Temporal lobe (tissue), 2 donors: ENCODE measurements around a stretch of chr3.

DNA sequence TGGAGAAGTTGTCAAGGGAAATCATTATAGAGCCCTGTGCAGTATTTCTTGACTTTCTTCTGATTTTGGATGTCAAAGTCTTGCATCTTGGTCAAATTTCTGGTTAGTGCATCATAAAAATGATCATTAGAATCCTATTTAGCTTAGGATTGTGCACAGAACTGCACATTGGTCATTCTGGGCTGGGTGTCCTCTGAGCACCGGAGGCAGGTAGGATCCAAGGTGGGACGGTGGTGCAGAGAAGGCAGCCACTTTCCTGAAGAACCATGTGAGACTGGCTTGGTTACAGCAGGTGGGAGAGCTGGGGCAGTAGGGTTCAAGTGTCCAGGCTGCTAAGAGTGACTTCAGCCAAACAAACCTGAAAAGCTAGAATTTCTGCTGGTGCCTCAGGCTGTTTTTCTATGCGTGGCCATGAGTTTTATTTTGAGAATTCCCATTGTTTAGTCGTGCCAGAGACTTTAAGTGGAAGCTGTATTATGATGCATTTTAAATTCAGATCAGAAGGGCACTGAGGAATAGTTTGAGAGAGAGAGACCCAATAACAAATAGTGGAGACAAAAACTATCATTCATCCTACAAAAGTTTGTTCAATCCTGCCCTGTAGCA is 20.0 kb downstream of the USP13 start:
- RAMPAGE, long total RNA = no peak

DNA sequence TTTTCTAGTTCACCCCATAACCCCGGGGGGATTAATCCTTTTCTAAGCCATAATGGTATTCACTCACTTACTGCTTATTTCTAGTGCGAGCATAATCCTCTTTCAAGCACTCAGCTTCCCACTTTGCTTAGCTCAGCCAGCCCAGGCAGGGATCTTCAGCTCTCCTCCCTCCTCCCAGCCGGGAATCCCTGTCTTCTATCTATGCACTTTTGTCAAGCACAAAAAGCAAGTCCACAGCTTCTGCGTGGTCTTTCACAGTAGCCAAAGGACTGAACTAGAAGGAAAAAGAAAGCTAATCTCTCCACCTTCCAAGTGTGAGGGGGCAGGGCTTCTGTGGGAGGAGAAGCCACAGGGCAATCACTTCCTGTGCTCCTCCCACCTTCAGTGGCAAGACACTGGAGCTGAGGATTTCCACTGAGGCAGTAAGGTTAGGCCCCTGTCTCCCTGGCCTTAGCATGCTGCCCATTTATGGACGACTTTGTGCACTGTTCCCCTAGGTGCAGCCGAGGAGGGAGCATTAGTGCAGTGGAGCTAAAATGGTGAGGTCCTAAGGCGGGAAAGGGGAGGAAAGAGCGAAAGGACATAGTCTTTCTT is 62.7 kb downstream of the PEX5L start:
- RAMPAGE, long total RNA = no peak

- RAMPAGE, long total RNA = no peak
Measured at GRCh38 chr3:180032039-180032607, 4.6 kb downstream of the PEX5L start.

DNA sequence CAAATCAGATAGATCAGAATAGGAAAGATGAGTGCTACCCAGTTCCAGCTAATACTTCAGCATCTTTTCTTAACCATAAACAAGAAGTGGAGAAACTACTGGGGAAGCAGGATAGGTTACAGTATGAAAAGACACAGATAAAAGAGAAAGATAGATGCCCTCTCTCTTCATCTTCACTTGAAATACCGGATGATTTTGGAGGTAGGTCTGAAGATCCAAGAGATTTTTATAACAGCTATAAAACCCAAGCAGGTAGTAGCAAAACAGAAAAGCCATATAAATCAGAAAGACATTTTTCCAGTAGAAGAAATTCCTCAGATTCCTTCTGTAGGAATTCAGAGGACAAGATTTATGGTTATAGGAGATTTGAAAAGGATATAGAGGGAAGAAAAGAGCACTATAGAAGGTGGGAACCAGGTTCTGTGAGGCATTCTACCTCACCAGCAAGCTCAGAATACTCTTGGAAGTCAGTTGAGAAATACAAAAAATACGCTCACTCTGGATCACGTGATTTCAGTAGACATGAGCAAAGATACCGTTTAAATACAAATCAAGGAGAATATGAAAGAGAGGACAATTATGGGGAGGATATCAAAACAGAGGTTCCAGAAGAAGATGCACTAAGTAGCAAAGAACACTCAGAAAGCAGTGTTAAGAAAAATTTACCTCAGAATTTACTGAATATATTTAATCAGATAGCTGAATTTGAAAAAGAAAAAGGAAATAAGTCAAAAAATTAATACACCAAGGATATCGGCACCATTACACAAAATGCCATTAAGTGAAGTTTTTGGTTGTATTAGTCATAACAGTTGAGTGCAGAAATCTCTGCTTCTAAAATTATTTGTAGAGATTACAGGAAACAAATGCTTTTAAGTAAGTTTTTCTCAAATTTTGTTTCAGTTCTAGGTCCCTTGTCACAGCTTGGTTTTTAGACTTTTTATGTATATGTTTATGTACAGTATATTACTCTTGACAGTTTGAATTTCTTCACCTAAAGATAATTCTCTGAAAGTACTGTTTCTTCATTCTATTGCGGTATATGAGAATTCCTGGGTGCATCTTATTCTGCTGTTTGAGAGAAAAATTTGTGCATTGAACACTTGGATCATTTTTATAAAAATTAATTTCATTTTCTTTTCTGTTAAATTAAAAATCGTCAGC is 8.2 kb downstream of the TTC14 start:
- RAMPAGE, long total RNA = no peak

- RAMPAGE, long total RNA = no peak
Measured at GRCh38 chr3:180912829-180913546, 518 bp downstream of the FXR1 start.

DNA sequence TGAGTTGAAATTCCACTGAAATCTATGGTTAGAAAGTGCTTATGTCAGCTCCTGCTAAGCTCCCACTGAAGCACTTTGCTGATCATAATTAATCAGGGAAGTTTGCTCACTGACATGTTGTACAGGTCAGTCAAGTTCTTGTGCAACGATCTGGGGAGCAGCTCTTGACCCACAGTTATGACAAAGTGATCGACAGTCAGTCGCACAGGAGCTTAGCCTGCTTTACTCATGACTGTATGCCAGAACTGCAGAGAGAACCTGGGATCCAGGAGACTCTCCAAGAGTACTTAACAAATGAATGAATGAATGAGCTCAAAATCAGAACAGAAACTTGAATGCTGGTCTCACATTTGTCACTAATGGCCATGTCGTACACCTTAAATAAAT is 453.6 kb downstream of the SOX2 start:
- RAMPAGE, long total RNA = no peak

DNA sequence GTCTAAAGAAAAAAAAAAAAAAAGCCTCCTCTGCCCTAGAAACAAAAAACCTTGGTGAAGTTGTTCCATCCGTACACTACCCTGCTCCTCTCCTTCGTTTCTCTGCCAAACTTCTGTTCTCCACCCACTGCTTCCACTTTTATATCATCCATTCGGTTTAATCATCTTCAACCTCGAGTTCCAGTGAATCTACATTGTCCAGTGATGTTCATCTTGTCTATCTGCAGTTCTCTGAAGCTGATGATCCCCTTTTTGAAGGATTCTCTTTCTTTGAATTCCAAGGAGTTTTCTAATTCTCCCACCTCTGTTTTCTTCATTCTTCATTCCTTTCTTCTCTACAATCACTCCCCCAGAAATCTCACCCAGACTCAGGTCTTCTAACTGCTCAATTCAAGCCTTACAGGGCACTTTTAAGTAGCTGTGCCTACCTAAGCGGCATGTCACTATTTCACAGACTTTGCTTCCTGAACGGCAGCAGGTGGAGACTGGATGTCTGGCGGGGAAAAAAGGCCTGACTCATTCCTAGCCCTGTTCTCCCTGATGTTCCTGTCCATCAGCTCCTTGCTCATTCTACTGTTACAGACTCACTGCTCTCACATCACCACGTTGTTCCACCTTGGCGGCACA is 52.8 kb upstream of the ATP11B start:
- RAMPAGE, long total RNA = no peak

GRCh38 chr3:182802297-182802962 is 9.1 kb downstream of the ATP11B start:
- RAMPAGE, long total RNA = no peak

- RAMPAGE, long total RNA = no peak
Measured at GRCh38 chr3:182894610-182895611, 85.4 kb downstream of the DCUN1D1 start.

GRCh38 chr3:182925393-182926058 is 54.8 kb downstream of the DCUN1D1 start:
- RAMPAGE, long total RNA = no peak

GRCh38 chr3:182962148-182962634 is 18.1 kb downstream of the DCUN1D1 start:
- RAMPAGE, long total RNA = no peak

DNA sequence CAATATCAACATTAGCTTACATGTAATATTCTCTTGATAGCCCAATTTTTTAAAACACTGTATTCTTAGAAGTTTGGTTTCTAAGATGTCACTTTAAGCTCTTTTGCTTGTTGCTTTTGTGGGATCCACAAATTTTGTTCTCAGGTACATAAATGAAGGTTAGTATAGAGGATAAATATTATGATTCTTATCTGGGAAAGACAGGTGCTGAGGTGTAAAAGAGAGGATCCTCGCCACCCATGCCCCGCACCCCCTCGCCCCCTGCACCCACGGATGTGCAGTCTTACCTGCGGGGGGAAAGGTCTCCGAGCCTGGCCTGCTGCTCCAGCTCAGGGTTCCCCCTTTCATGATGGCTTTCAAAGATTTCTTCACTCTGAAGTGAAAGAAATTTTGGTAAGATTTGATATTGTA is 23.5 kb downstream of the B3GNT5 start:
- RAMPAGE, long total RNA = no peak

- RAMPAGE, long total RNA = no peak
Measured at GRCh38 chr3:183357615-183358177, 70.7 kb downstream of the MCF2L2 start.

- RAMPAGE, long total RNA = no peak
Measured at GRCh38 chr3:183506849-183507329, 48.6 kb downstream of the KLHL6 start.

- RAMPAGE, long total RNA = no peak
Measured at GRCh38 chr3:183513187-183513913, 42.2 kb downstream of the KLHL6 start.

DNA sequence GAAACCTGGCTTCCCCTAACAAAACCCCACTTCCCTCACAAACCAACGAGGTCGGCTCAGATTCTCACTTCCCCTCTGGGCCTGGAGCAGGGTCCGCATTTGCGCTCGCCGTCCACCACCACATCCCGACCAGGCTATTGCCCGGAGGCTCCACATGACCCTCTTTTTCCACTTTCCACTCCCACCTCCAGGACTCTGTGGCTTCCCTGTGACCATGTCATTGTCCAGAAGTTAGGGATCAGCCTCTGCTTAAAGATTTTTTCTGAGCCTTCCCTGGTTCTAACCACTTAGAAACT is 14.7 kb downstream of the KLHL6 start:
- RAMPAGE, long total RNA = no peak

DNA sequence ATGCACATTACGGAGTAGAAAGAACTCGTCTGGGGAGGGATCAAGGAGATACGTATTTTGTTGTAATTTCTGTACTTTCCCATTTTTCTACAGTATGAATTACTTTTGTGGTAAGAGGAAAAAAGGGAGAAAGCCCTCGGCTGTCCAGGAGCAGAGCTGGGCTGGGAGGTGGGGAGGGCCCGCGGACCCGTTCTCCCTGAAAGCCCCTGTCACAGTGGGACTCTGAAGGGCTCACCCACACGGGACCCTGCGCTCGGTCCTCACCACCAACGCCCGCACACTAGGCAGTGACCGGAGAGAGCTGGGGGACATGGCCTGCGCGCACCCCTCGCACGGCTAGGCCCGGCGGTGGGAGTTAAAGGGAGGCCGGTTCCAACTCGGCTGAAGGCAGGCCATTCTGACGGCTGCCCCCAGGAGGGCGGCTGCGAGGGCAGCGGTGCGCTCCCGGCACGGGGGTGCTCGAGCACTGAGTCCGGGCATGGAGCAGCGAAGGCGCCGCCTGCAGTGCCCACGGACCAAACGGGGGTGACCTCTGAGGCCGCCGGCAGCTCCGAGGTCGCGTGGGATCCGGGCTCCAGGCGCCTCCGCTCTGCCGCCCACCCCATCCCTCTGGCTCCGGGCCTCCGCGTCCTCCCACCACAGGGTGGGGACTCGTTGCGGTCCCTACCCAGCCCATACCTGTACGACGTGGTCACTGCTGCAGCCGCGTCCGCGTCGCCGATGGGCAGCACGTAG is 741 bp downstream of the MAP6D1 start:
- RAMPAGE, long total RNA = no peak

- RAMPAGE, long total RNA = no peak
Measured at GRCh38 chr3:183845407-183846089, 20.2 kb upstream of the MAP6D1 start.

DNA sequence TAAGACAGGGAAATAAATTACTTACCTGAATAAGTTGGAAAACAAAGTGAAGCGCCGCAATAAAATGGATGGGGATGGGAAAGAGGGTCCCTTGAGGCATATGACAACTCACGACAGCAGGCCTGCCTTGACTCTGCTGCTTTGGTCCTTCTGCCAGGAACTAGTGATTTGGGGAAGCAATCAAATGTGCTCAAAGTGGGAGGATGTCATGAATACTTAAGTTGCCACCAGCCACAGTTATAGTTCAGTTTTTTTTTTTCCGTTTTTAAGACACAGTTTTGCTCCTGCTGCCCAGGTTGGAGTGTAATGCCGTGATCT is 4.6 kb downstream of the PARL start:
- RAMPAGE, long total RNA = no peak

DNA sequence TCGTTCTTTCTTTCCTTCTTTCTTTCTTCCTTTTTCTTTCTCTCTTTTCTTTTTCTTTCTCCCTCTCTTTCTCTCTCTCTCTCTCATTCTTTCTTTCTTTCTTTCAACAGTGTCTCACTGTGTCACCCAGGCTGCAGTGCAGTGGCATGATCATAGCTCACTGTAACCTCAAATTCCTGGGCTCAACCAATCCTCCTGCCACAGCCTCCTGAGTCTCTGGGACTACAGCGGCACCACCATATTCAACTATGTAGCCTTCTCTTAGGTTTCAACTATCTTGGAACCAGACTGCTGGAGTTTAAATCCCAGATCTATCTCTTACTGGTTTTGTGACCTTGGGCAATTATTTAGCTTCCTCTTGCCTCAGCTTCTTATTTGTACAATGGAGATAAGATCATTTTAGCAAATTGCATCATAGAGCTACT is 27.2 kb upstream of the PARL start:
- RAMPAGE, long total RNA = no peak